Airway epithelial cell (primary cell): ENCODE measurements around a stretch of chr1.

- RAMPAGE, long total RNA = no peak
Measured at GRCh38 chr1:21311166-21311464, 20.9 kb upstream of the ECE1 start.

GRCh38 chr1:21312850-21313784 is 22.9 kb upstream of the ECE1 start:
- RAMPAGE, long total RNA = no peak

DNA sequence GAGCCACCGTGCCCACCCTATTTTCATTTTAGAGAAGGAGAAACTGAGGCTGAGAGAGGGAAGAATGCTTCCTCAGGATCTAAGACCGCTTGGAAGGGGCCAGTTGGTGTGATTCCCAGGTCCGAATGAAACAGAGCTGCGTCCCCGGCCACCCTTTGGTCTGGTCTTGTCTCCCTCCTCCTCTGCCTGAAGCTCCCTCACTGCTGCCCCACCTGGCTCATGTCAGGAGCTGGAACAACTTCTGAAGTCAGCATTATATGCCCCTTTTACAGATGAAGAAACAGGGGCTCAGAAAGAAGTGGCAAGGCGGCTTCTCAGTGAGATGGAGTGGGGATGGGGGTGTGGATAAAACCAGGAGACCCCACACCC is 31.6 kb upstream of the ECE1 start:
- RAMPAGE, long total RNA = no peak

- RAMPAGE, long total RNA = no peak
Measured at GRCh38 chr1:21333953-21335067, 44.0 kb upstream of the ECE1 start.

- RAMPAGE, long total RNA = no peak
Measured at GRCh38 chr1:21337738-21338884, 47.8 kb upstream of the ECE1 start.

DNA sequence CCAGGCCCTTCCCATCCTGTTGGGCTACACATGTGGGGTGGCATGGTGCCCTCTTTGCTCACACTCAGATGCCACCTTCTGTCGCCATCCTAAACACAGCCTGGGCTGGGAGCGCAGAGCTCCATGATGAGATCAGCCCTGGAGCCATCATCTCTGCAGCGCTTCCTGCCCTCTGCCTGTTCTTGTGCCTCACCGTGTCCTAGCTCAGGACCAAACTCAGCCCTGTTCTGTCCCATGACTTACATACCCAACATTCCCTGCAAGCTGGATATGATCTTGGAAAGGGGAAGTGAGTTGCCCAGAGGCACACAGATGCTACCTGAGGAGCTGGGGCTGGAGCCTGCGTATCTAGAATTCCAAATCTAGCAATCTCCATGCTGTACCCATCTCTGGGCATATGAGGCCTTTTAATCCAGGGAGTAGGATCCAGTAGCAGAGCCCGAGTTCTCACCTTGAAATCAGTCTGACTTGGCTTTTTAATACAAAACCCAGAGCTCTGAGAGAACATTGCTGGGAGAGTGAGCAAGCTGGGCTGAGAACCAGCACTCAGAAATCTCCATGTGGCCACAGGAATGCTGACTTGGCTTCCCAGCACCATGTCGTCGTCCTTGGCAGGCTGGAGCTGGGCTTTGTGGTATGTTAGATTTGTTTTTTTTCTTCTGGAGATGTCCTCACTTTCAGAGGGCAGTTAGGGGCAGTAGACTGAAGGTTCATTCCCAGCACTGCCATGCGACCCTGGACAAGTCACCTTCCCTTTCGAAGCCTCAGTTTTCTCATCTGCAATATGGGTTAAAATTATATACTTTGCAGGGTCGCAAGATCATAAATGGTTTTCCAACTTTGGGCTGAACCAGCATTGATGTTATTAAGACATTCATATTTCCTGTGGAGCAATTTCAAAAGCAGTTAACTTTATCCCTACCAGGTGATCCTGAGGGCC is 2.6 kb downstream of the ALPL start:
- RAMPAGE, long total RNA = no peak

DNA sequence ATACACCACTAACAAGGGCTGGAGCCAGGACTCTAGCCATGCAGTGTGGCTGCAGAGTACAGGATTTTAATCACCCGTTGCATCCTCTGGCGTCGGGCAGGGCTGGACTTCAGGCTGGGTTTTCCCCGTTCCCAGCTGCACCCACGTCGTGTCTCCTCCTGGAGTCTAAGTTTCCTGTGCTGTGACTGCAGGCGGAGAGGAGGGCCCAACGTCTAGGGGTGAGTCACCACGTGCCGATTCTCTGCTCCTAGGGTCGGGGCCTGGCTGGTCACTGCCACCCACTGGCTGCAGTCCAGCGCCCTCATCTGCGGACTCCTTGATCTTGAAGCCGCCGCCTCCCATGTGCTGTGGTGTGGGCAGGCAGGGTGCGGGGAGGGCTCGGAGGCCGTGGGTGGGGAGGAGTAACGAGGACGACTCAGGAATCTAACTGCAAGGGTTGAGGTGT is 77.7 kb downstream of the ALPL start:
- RAMPAGE, long total RNA = no peak

DNA sequence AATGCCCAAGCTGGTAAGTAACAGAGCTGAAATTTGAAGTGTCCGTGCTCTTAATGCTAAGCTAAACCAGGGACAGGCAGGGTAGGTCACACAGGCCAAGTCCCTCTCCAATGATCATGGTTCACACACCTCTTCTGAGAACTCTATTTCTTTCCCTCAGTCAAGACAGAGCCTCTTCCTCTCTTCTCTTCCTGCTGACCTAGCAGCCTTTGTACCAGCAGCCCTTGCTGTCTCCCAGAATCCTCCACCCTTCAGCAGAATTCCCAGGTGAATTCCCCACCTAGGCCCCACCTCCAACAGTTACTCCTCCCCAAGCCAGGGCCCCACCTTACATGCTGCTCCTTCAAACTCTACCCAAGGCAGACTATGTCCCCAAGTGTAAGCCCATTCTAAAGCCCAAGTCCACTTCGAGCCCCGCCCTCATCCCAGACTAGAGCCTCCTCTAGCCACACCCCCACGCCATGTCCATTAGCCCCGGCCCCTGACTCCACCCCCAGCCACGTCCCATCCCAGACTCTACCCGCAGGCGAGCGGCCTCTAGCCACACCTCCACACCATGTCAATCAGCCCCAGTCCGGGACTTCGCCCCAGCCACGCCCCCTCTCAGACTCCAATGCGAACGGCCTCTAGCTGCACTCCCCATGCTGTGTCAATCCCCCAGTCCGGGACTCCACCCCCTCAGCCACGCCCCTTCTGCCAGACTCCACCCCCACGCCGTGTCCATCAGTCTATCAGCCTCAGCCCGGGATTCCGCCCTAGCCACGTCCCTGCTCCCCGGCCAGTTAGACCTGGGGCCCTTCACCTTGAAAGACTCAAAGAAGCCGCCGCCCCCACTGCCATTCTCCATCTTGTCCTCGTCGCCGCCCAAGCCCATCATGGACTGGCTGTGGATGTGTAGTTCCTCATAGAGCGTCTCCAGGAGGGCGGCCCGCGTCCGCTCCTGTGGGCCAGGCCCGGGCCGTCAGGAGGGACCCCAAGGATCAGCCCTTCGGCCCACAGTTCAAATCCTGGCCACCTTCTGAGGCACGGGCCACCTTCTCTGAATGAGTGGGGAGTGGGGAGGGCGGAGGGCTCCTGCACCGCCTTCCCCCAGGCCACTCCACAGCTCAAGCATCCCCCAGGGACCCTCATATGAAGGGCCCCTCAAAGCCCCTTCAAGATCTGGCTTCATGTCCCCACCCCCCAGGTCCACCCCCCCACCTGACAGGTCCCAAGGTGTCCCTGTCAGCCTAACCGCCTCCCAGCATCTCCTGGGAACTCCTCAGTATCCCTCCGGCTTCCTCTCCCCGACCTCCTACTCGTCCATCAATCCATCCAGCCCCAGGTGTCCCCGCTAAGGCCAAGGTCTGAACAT is 61.3 kb downstream of the RAP1GAP start:
- RAMPAGE, long total RNA = no peak

- RAMPAGE, long total RNA = no peak
Measured at GRCh38 chr1:21633475-21634523, 35.4 kb downstream of the RAP1GAP start.

GRCh38 chr1:21668390-21669201 is 561 bp downstream of the RAP1GAP start:
- RAMPAGE, long total RNA = no peak

- RAMPAGE, long total RNA = no peak
Measured at GRCh38 chr1:21676229-21676714, 7.1 kb upstream of the RAP1GAP start.

- RAMPAGE, long total RNA = no peak
Measured at GRCh38 chr1:21686798-21687475, 17.8 kb upstream of the RAP1GAP start.

GRCh38 chr1:21687476-21688200 is 18.5 kb upstream of the RAP1GAP start:
- RAMPAGE, long total RNA = no peak

DNA sequence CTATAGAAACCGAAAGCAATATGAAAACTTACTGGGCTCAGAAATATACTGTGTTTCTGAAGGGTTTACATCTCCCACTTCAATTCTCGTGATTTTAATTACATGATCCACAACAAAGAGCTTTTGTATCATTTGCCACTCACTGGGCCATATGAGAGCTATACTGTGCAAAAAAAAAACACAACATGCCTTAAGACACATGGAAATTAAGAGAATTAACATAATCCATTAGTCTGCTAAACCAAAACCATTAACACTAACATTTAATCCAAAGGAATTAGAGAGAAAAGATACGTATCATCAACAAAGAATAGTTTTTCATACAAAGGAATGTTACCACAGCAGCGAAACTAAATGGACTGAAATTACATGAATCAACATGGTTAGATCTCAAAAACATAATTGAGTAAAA is 35.1 kb upstream of the RAP1GAP start:
- RAMPAGE, long total RNA = no peak

DNA sequence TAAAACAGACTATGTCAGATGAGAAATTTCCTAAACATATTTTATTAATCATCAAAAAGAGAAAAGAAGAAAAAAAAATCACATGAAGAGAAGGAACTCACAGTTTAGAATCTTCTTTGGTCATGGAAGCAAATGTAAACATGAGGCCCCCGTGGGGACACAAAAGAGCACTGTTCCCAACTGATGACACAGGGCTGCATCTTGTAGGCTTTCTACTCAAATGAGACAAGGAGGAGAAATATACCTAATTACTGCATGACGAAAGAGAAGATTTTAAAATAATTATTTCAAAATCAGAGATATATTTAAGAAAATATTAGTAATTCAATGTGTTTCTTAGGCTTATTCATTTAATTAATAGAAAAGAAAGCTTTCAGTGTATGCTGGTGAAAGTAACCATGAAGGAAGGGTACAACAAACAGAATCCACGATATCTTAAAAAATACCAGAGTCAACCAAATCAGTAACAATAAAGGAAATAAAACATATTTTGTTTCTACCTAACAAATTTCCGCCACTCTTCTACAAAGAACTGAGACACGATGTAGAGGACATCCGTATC is 36.5 kb upstream of the RAP1GAP start:
- RAMPAGE, long total RNA = no peak

GRCh38 chr1:21781736-21782507 is 1.0 kb downstream of the USP48 start:
- RAMPAGE, long total RNA = no peak

- RAMPAGE, long total RNA = no peak
Measured at GRCh38 chr1:21899701-21900722, 37.1 kb downstream of the HSPG2 start.

GRCh38 chr1:21902005-21902864 is 34.9 kb downstream of the HSPG2 start:
- RAMPAGE, long total RNA = no peak

DNA sequence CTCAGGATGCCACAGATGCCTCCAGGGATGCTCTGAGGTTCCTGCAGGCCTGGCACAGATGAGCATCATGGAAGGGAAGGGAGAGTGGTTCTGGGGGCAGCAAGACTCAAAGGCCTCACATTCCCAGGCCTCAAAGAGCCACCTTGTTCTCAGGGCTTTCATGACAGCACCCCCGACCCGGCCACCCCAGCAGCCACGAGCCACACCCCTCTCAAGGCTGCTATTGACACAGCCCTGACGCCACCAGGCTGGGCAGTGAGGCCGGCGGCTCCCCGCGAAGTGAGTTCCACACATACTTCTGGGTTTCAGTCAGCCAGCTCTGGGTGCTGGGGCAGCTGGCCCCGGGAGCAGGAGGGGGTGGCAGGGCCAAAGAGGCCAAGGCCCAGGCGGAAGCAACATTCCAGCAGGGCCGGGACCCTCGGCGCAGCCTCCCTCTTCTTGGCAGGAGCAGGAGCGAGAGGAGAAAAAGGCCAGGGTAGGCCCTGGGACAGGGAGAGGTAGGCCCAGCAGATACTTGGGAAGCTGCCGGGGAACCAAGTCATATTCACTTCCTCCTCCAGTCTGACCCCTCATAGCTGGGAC is 6.0 kb downstream of the HSPG2 start:
- RAMPAGE, long total RNA = no peak

- RAMPAGE, long total RNA = no peak
Measured at GRCh38 chr1:21956684-21957581, 19.8 kb upstream of the HSPG2 start.